ENCODE measurements around the gene BEND3.

DNA sequence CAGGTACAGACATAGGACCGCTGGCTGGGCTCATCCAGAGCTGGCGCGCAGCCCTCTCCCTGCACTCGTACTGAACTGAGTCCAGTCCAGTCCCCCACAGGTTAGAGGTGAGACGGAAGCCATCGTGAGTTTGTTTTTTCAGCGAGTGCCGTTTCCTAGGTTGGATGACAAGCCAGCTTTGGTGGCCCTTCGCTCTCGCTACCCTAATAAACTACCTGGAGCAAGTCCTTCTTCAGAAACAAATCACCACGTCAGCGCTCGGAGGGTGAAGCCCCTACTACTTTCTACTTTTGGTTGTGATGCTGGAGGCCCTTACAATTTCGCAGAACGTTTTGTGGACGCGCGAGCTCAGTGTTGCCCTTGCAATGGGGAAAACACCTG lies 94.2 kb upstream of the PRDM1 start:
- PRO-cap, result no peak

GRCh38 chr6:106163778-106164989 lies 78.0 kb downstream of the PRDM1 start:
- PRO-cap, result unidirectional peak, plus-strand start at chr6:106164160

DNA sequence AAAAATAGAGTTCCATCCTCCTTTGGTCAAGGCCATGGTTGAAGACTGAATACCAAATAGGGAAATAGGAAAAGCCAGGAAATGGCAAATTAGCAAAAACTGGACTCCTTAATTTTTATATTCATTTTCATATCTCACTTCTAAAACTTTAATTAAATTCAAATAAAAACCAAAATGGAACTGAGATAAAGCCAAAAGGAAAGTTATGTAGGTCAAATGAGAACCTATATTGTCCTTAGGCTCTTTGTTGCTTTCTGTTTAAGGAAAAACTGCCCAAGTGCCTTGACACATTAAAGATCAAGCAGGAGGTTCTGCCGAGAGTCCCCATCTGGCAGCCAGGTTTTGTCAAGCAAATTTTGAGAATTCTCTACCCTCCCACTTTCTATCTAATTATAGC lies 79.6 kb downstream of the ATG5 start:
- PRO-cap, result no peak

- PRO-cap, result no peak
These were observed 54.6 kb downstream of the ATG5 start for GRCh38 chr6:106270768-106271476.

- PRO-cap, result no peak
These were observed 102.1 kb downstream of the RTN4IP1 start for GRCh38 chr6:106527198-106527598.

- PRO-cap, result no peak
These were observed 14.4 kb downstream of the RTN4IP1 start for GRCh38 chr6:106614919-106615327.

DNA sequence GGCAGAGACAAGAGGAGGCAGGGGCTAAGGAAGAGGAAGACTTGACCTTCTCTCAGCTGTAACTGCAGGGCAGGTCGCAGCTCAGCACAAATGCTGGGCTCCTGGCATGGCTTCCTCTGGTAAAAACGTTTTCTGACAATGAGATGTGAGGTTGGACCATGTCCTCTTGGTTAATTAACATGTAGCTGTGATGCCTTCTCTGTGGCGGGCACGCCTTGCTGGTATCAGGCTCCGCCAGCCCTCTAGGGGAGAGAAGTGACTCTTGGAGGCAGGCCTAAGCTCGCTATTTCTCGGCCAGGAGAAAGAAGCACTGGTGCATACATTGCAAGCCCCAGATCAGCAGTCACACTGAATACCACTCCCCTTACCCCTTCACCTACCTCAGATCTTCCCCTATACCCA lies 64.9 kb downstream of the QRSL1 start:
- PRO-cap, result no peak

- PRO-cap, result no peak
These were observed 73.9 kb downstream of the QRSL1 start for GRCh38 chr6:106703057-106703819.

GRCh38 chr6:106871102-106871398 lies 103.5 kb downstream of the CD24 start:
- PRO-cap, result no peak

- PRO-cap, result no peak
These were observed 57.5 kb downstream of the CD24 start for GRCh38 chr6:106916972-106917479.

GRCh38 chr6:107115197-107116135 lies at the start of gene BEND3:
Gene BEND3 (minus strand): TSS chr6:107115515.
- PRO-cap, result no peak

- PRO-cap, result no peak
These were observed 129.3 kb downstream of the PDSS2 start for GRCh38 chr6:107329964-107330490.

DNA sequence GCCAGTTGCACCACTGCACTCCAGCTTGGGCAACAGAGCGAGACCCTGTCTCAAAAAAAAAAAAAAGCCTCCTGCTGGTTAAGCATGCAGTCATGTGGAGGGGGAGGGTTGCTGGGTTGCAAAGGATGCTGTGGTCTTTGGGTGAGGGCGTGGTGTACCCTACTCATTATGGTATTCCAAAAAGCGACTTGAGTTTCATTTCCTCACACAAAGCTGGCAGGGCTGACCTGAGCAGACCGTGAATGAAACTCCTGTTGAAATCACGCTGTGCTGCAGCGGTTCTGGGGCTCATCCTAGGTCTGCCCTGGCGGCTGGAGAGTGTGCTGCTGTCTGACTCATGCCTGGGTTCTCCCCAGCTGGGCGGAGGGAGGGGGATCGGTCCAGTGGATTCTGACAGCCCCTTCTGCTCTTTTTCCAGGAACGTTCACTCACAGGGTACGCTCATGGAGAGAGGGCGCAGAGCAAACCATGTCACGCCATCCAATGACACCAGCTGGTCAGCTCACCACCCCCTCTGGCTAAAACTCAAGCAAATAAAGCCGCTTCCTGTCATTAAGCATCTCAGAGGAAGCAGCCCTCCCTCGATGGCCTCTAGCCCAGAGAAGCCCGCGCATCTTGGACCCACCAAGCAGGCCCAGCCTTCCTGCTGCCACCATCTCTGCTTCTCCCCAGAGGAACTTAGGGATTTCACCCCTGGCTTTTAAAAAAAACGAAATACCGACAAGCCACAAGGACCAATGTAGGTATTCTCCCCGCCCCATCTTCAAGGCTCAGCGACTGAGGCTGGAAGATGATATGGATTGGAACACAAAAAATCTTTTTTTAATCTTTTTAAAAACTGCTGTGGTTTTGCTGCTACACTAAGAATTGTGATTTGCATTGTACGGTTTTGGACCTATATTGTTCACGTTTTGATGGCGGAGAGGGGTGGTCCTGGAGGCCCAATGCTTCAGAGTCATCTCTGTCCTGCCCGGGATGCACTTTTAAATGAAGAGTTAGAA lies 166.0 kb downstream of the SCML4 start:
- PRO-cap, result no peak

- PRO-cap, result no peak
These were observed 82.9 kb downstream of the SCML4 start for GRCh38 chr6:107741179-107741692.

DNA sequence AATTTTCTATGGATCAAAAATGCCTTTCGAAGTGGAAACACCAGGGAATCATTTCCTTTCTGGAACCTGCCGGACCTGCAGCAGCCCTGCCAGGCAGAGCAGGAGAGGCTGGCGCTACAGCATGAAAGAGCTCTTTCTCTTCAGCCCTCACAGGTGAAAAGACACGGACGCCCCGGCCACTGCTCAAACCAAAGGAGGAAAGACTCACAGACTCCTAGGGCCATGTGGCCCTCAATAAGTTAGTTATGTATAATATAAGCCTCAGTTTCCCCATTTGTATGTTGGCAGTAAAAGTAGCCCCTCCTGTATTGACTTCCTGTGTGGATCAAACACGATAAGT lies 8.3 kb downstream of the SCML4 start:
- PRO-cap, result no peak

DNA sequence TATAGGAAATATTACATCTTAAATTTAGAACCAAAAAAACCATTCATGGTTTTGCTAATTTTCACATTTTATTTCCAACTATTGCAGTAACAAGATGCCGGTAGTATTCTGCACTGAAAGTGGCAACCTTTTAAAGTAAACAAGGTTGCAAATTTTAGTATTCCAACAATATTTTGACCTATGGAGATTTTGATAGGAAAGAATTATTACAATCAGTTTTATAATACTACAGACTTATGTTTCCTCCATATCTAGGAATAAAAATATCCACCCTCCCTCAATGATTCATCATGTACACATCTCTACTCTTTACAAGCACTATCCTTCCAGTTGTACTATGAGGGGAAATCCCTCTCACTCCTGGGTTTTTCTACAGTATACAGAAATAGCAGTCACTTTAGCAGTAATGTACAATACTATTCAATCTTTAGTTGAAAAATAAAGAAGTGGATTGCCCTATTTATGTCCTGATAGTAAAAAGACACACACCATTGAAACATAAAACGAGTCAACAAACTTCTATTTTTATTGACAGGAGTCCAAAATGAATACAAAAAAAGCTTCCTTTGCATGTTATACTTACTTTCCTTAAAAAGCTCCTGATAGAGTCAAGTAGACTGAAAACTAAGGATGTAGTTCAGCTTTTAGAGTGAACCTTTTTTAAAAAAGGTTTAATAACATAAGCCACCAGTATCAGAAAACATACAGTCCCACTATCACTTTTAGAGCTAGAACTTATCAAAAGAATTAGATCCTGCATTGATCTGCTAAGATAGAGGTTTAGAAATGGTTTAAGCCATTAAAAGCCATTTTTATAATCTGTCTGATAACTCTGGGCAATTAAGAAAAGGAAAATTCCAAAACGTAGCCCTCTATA lies 46.4 kb upstream of the SCML4 start:
- PRO-cap, result no peak

DNA sequence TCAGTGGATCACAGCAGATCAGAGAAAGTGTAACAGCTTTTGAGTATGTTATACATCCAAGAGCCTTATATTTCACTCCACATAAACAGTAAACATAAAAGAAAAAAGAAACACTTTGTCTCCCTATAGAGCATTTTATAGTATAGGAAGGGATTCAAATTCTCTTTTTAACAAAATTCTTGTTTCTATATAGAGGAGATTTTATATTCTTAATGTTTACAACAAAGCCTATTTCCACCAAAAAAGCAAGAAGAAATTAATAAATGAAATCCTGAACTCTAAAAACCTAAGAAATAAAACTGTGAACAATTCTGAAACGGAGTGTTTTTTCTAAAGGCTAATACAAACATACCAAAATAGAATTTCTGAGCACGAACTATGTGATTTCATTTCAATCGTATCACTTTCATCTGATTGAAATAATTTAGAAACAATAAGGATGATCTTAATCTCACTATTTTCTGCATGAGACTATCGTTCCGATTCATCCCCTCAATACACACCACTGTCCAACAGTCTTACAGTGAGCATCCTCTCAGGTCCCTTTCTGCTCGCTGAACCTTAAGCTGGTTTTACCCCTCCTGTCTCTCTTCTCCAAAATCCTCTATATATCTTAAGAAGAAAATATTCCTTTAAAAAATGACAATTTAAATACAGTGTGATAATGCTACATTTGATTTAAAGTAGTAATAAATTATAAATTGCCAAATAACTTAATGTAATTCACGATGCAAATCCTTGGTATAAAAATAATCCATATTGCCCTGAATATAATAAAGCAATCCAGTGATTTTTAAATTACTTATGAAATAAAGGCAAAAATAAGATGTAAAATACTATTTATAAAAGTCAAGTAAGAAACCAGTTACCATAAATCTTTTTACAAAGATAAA lies 31.0 kb downstream of the OSTM1 start:
- PRO-cap, result no peak

GRCh38 chr6:108211511-108212229 lies 45.8 kb downstream of the NR2E1 start:
- PRO-cap, result no peak

GRCh38 chr6:108364526-108364824 lies 69.6 kb downstream of the AFG1L start:
- PRO-cap, result no peak

DNA sequence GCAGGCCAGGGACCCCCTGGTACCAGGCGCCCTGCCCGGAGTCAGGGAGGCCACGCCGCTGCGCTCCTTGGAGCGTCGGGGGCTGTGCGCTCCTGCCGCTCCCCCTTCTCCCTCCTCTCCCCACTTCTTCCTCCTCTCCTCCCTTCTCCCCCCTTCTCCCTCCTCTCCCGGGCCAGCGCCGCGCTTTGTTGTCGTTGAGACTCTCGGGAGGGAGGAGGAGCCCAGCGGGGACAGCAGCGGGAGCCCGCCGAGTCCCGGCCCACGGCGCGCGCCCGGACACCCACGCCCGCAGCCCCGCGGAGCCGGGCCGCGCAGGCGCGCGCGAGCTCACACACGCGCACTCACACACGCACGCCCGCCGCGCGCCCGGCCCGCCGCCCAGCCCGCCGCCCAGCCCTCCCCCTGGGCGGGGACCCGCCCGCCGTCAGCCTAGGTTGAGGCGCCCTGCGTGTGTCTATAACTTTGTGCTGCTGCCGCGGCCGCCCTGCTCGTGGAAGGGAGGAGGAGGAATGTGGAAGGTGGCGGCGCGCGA lies 1.3 kb upstream of the FOXO3 start:
- PRO-cap, result bidirectional peak, plus-strand start at position 487 of the sequence, minus-strand start at position 301 of the sequence

Data from left common carotid artery plus branches (tissue), 1 donor.